Neural progenitor cell (in vitro differentiated cells): ENCODE data around the gene MYD88.

- RAMPAGE, long total RNA: no peak
Measured at GRCh38 chr3:37508870-37509496, 57.0 kb downstream of the ITGA9 start.

- RAMPAGE, long total RNA: no peak
Measured at GRCh38 chr3:37595202-37595783, 143.4 kb downstream of the ITGA9 start.

DNA sequence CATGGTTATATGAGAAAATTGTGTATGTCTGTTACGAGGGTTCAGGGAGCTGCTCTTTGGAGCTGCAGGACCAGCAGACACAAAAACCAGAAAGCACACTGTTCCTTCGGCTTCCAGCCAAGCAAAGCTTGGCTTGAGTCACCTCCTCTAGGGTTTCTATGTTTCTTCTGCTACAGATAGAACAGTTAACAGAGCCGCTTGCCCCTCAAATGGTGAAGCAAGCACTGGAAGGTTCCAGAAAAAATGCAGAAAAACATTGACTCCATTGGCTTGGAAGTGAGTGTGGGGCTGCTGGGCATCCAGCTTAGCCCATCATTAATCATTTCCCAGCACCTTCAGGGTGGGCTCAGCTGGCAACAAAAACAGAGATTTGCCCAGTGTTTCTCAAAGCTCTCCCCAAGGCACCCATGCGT lies 49.1 kb upstream of the CTDSPL start:
- RAMPAGE, long total RNA: no peak

DNA sequence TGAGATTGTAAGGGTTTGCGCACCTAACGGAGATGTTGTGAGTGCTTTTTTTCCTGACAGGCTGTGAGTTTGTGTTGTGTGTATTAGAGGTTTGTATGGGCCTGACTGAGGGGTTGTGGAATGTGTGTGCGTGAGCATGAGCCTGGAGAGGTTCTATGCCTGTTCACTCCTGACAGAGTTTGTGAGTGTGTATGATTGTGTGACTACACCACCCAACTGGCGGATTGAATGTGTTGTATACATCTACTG lies 917 bp downstream of the CTDSPL start:
- RAMPAGE, long total RNA: no peak

GRCh38 chr3:37862922-37863681 lies 1.4 kb downstream of the CTDSPL start:
- RAMPAGE, long total RNA: no peak

DNA sequence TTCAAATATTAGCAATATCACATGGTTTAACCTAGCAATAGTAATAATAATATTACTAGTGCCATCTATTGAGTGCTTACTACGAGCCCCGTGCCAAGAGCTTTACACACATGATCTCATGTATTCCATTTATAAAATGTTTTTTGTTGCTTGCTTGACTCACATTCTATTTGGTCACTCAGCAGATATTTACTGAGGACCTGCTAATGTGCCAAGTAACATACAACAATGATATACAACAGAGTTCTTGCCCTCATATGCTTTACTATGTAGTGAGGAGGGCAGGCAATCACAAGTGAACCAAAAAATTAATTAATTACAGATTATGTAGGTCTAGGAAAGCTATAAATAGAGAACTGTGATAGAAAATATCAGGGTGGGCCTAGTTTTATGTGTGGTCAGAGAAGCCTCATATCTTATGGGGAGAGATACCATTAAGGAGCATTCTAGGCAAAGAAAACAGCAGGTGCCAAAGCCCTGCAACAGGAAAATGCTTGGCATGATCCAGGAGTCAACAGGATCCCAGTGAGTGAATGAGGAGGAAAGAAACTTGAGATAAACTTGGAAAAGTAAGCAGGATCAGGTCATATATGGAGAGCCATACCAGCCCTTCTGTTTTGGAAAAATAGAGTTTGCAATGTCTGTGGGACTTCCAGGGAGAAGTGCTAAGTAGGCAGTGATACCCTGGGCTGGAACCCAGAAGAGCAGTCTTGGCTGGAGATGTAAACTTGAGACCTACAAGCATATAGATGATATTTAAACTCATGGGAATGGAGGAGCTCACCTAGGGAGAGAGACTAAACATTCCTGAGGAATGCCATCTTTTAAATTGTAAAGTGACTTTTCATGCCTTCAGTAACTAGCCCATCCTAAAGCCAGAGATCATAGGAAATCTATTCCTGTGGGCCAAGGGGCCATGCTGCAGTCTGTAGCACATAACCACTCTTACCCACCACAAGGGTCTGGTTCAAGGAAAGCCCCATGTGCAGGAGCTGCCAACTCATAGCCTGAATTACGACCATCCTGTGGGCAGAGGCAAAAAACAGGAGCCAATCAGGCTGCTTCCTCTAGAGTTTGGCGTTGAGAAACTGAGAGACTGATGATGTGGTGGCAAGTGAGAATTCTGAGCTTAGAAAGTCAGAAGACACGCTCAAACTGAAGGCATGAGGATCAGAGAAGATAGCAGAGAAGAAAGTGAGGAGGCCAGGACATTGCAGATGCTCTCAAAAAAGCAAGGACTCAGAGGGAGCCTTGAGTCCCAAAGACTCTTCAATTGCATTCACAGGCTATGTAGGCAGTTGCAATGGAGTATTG lies 37.2 kb downstream of the CTDSPL start:
- RAMPAGE, long total RNA: no peak

DNA sequence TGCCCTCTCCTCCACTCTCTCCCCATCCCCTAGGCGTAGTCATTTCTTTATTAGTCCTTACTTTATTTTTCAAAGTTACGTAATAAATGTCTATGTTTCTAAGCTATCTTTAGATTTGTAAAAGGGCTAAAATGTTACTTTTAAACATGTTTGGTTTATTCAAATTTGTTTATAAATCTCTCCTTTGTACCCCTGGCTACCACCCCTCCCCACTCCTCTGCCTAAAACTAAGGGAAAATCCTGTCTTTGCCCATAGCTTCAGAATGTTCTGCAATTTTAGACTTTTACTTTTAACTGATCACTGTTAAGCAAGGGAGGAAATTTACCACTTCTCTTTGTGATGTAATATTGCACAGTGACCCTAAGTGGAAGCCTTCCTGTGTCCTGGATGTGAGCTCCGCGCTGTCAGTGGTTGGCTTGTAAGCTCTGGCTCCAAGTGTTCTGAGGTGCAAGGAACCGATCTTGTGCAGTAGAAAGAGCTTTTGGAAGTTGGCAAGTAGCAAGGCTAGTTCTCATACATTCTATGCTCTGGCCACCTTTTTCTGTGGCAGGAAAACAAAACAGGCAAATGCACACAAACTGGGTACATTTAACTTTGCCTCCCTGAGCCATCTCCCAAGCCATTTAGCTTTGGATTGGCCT lies 10.5 kb upstream of the VILL start:
- RAMPAGE, long total RNA: no peak

DNA sequence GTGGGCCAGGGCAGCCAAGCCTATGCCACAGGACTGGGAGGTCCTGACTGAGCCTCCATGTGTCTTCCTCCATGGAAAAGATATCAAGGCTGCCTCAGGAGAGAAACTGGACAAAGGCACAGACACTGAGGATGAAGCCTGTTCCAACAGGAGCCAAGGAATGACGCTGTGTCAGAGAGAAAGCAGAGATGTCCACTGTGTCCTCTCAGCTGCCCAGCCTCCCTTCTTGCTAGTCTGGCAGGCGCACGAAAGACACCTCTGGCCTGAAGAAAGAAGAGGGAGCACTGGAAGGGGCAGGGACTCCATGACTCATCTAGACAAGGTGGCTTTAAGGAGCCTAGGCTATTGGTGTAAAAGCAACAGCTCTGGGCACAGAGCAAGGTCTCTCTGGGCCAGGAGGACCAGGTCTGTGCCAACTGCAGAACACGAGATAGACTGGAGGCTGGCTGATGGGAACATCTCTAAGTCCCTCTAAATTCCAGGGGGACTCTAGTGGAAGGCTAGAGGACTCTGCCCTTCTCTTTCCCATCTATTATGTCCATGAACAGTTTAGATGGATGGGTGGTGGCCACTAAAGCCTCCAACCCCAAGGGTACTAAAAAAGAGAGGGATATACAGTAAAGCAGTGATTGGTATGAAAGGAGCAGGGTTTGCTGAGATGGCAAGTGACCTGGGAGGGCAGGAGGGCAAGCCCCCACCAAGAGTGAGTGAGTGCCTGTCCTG lies 1.3 kb downstream of the PLCD1 start:
- RAMPAGE, long total RNA: no peak

GRCh38 chr3:38028761-38029454 lies 534 bp downstream of the PLCD1 start:
- RAMPAGE, long total RNA: no peak

- RAMPAGE, long total RNA: no peak
Measured at GRCh38 chr3:38039848-38040499, 966 bp downstream of the DLEC1 start.

- RAMPAGE, long total RNA: no peak
Measured at GRCh38 chr3:38138532-38139609, at the start of gene MYD88. Gene MYD88, plus strand, starts transcription at chr3:38138661.

- RAMPAGE, long total RNA: no peak
Measured at GRCh38 chr3:38406605-38407067, 47.1 kb upstream of the ACVR2B start.

DNA sequence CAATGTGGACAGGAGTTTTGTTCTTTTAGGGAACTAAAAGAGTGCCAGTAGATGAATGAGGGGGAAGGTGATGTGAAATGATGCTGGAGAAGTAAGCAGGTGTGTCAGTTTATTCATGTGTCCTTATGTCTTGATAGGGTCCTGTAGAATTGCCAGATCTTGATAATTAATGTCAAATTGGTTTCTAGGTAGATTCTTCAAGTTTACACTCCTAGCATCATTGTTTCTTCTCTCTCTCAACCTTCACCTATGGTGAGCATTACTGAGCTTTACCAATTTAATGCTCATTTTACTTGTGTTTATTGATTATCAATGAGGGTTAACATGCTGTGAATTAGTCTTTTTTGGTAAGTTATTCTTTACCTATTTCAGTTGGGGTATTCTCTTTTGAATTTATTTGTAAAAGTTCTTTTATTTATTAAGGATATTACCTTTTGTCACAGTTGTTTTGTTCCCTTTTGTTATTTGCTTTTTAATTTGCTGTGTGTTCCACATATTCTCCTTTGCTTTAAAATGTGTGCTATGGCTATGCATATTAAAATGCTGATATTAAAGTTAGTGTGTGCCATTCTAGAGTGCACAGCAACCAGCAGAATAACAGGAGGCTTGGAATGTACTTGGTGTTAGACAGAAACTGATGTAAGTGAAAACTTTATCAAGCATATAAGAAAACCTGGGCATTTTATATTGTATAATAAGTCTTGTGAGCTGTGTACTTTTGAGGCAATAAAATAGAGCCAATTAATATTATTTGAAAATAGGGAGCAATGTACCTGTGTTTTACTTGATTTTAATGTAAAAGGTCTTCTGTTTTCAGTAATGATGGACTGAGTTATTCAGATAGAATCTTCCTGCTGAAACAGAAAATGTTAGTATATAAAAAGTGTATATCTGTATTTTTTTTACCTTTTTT lies 2.9 kb downstream of the EXOG start:
- RAMPAGE, long total RNA: no peak

GRCh38 chr3:38506694-38507673 lies 10.8 kb downstream of the EXOG start:
- RAMPAGE, long total RNA: no peak

DNA sequence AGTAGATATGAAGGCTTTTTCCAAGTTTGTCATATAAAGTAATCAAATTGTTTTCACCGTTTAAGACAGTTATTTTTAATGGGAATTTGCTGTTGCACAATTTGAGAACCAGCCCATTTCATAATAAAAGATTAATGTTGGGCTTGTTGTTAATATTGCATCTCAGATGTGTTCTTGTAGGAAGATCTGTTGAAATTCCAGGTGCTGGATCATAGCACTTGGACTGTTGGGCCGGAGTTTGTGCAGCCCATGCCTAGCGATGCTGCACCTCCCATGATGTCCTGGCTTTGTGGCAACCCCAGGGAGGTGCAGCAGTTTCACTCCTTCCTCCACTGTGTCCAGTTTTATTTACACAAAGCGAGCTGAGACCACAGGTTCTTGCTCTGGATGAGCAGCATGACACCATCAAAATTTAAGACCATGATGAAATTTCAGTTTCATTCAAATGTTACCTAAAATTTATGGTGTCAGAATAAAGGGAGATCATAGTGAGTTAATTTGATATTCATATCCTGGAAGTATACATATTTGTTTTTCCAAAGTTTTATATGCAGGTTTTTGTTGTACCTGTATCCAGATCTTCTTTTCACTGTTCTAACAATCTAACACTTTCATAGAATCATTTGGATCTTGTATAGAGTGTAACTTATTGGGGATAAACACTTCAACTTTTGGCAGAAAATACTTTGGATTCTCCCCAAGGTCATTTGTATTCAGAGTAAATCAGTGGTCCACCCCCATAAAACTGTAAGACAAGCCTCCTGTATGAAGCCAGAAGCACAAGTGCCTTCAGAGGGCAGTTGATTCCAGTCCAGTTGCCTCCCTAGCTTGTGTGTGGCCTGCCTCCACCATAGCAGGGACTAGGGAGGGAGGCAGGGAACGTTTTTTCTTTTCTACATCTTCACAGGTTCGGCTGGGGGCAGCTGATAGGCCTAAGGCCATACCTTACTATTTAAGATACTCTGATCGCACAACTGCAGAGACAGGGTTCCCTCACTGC lies 12.0 kb downstream of the GORASP1 start:
- RAMPAGE, long total RNA: no peak

DNA sequence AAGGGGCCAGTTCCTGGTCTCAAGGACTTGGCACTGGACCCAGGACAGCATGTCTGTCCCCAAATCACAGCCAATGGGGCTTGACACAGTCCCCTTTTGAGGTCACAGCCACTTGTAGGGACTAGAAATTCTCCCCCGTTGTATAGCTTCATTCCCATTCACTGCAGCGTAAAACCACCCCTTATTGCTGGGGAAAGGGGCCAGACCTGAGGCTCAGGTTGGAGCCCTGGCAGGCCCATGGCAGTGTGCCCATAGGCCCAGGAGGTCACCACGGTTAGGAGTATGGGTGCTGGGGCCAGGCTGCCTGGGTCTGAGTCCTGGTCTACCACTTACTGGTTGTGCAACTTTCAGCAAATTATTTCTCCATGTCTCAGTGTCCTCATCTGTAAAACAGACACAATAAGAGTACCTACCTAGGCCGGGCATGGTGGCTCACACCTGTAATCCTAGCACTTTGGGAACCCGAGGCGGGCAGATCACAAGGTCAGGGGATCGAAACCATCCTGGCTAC lies 18.0 kb downstream of the CSRNP1 start:
- RAMPAGE, long total RNA: no peak

DNA sequence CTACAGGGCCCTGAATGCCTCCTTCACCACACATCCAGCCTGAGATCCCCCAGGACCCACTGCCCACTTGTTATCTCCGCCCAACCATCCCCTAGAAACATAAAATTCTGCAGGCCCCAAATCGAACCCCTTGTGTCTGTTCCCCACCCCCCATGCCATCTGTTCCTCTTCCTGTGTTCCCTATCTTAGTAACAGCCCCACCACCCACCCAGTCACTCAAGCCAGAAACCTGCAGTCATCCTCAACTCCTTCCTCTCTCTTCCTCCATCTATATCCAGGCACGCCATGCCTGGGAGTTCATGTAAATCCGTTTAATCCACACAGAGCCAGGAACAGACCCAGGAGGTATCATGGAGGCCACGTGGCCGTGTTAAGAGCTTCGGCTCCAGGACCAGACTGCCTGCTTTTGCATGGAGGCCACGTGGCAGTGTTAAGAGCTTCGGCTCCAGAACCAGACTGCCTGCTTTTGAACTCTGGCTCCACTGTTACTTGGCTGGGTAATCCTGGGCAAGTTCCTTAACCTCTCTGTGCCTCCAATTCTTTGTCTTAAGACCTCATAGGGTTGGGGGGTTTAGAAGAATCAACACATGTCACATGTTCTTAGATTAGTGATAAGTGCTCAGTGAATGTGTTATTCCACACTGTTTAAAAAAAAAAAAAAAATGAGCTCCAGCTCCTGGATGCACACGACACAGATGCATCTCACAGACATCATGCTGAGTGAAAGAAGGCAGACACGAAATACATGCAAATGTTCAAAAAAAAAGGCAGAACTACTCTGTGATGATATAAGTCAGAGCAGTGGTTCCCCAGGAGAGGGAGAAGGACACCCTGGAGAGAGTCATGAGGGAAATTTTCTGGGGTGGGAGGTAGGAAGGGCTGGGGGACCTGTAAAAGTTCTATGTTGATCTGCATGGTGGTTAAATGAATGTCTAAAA lies 4.7 kb downstream of the CSRNP1 start:
- RAMPAGE, long total RNA: no peak

DNA sequence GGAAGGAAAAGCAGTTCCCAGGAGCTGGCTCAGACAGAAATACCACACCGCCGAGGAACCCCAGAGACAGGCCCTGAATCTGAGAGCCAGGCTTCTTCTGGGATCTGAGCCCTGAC lies 2.3 kb downstream of the CSRNP1 start:
- RAMPAGE, long total RNA: no peak

- RAMPAGE, long total RNA: no peak
Measured at GRCh38 chr3:39407269-39408512, 1.2 kb downstream of the RPSA start.

DNA sequence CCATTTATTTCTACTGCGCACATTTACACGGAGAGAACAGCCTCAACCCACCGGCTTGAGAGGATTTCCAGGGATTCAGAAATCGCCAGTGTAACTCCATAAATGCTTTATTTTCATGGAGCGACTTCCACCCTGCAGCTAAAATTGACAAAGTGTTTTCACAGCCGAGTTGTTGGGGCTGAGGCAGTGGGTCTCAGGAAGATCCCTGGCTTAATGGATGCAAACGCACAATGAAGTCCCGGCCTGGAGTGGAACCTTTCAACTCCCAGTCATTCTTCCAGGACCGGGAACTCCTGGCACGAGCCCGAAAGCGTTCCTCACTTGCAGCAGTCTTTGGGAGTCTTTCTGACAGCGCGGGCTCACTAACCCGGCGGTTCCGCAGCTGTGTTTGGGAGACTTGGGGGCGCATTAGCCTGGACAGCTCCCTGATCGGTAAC lies 841 bp upstream of the MYRIP start:
- RAMPAGE, long total RNA: no peak